ENCODE results near the gene FRG1.

GRCh38 chr4:186946097-186946535 is 222.5 kb upstream of the FAT1 start:
- PRO-cap, result no peak
- RAMPAGE, long total RNA, 2 experiments, result no peak in any of the 2 experiments

DNA sequence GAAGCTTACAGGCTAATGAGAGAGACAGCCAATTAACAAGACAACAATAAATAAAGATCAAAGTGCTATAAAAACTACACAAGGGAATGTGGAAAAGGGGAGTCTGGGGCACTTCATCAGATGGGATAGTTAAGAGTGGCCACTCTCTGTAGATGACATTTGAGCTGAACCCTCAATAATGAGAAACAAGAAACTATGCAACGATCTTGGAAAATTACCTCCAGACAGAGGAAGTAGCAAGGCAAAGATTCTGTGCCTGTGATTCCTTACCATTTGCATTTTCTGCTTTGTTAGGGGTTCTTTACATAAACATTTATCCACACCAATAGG is 531.9 kb upstream of the FAT1 start:
- PRO-cap, result no peak
- RAMPAGE, long total RNA, 2 experiments, result no peak in any of the 2 experiments

DNA sequence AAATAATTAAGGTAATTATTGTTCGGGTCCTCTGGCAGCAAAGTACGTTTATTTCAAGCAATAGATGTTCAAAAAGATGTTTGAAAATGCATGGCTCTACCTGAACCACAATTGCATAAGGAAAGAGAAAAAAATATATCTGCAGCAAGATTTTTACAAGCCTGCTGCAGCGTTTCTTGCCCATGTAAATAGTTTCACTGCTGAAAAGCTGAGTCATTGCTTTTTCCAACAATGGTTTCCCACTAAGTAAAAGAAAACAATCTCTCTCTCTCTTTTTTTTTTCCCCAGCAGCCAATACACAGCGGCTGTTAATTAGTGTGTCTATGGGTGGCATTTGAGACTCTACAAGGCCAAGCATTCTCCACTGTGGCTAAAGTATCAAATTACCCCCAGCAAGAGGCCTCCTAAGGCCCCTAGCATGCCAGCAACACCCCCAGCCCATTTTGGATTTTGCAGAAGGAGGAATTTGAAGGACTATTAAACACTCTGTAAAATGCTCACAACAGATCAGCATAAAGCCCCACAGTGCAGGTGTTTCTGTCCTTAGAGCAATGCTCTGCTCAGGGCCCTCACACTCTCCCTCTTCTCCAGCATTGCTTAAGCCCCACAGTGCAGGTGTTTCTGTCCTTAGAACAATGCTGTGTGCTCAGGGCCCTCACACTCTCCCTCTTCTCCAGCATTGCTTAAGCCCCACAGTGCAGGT is 837.4 kb downstream of the TRIML1 start:
- PRO-cap, result no peak
- RAMPAGE, long total RNA, 2 experiments, result no peak in any of the 2 experiments

- PRO-cap, result no peak
- RAMPAGE, long total RNA, 2 experiments, result no peak in any of the 2 experiments
Measured at GRCh38 chr4:189658638-189659226, 281.9 kb upstream of the FRG1 start.

DNA sequence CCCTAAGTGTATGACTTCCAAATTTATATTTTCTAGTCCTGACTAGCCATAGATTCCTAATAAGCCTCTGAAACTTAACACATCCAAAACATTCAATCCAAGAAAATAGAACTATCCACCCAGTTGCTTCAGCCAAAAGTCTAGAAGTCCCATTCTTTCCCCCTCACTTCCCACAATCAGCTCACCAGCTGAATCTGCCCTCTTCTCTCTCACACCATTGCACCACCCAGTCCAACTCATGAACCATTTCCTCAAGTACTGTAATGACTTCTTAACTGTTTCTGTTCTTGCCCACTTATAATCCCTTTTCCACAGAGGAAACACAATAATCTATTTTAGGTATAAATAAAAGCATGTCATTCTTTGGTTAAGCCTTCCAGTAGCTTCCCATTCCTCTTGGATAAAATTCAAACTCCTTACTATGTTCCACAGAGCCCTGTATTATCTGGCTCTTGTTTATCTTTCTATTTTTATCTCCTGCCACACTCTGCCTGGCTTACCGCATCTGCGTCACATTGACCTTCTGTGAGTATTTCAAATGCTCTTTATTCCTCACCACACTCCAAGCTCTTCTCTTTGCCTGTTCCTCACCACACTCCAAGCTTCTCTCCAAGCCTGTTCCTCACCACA is 205.9 kb upstream of the FRG1 start:
- PRO-cap, result no peak
- RAMPAGE, long total RNA, 2 experiments, result no peak in any of the 2 experiments

- PRO-cap, result bidirectional peak, plus-strand start at chr4:189940845, minus-strand start at chr4:189940641
- RAMPAGE, long total RNA, 2 experiments, result start-site peak on the plus strand in 2 of 2 experiments, at chr4:189940844-189940983 at its widest, 351 to 1,283 reads per replicate
Measured at GRCh38 chr4:189940759-189941376, at the start of gene FRG1. Gene FRG1, plus strand, starts transcription at chr4:189940872.